ENCODE data around the genes AGAP9 and TMEM273.

DNA sequence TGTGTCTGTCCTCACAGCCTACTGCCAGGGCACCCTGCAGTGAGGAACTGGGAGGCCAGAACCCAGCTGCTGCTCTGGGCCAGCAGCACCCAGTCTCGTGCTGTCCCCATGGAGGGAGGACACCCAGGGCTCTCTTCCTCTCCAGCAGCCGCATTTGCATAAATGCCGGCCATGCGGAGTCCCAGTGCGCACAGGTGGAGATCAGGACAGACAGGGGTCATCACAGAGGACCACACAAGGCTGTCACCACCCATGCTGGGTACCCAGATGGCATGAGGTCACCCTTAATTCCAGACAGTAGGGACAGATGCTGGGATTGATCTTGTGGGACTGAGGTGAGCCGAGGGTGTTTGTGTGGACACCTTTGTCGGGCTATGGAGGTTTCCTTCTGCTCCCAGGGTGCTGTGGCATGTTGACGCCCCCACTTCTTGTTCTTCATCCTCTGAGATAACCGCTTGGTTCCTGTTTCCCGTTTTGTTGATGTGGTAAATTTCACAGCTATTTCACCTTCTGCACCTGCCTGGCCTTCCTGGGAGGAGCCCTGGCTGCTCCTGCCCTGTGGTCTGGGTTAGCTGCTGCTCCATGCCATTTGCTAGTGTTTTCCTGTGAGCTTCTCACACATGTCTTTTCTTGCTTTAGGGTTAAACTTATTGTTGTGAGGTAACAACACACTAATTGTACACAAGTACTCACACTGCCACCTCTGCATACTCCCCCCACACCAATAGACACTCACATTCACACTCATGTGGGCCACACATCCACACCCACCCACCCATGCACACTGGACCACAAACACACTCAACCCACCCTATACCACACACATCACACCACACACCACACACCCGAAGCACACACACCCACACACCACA, 46.3 kb upstream of the MSMB start:
- RRBS = no CpG with 5 or more reads among the region's 11 CpGs

GRCh38 chr10:46299969-46300547, 13.3 kb downstream of the ANTXRL start:
- RRBS = no CpG with 5 or more reads among the region's 10 CpGs

DNA sequence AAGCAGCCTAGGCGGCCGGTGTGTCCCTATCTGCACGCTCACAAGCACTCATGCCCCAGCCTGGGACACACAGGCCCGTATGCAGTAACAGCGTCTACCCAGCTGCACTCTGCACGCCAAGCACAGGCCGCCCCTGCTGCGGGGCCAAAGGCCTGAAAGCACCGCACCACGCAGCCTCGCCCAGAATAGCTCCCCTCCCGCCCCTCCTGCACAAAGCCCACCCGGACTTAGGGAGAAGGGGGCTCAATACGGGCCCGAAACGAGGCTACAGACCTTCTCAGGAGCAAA, 733 bp downstream of the GPRIN2 start:
- RRBS = 7% methylated on average over 3 of the region's 16 CpGs

GRCh38 chr10:46556908-46557350, 471 bp upstream of the GPRIN2 start:
- RRBS = 8% methylated on average over 5 of the region's 26 CpGs

- RRBS = no CpG with 5 or more reads among the region's 2 CpGs
Observed at GRCh38 chr10:47004943-47005151, 93.6 kb downstream of the PTPN20 start.

DNA sequence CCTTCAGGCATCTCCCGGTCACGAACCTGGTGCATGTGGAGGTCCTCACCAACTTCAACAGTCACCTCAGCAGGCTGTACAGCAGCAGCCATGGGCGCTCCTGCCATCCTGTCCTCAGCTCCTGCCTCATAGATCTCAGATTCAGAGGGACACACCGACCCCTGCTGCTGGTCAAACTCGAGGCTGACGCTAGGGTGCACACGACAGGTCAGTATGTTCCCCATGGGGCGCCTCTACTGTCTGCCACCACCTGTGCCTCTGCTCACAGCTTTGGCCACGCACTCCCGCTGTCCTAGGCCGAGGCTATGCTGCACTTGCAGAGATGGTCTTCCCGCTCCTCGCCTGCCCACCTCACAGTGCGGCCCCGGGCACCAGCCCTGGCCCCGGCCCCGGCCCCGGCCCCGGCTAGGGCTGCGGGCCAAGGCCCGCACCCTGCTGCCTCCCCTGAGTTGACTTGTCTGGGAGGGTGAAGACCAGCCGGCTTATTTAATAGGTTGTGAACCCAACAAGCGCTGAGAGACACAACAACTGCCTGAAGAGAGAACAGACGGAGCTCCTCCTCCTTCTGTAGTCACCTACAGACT, at the start of gene AGAP9:
Gene AGAP9, minus strand, starts transcription at position 336 of the 584 bp plus-strand sequence.
- RRBS = no CpG with 5 or more reads among the region's 24 CpGs

- RRBS = no CpG with 5 or more reads among the region's 13 CpGs
Observed at GRCh38 chr10:47583242-47583577, 59.8 kb upstream of the AGAP9 start.

- RRBS = no CpG with 5 or more reads among the region's 5 CpGs
Observed at GRCh38 chr10:47706560-47706985, 56.8 kb downstream of the SYT15B start.

DNA sequence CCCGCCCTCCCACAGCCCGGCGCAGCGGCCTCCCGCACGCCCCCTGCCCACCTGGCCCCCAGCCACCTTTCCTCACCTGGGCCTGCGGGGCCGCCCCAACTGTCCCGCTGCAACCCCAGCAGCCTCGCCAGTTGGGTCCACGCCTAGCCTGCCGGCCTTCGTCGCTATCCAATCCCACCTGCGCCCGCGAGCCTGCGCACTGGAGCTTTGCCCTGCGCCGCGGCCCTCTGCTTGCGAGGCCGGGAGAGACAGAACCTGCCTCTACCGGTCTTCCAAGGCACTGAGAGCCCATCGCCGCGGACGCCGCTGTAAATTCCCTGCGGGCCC, 134.2 kb downstream of the FRMPD2 start:
- RRBS = no CpG with 5 or more reads among the region's 30 CpGs

GRCh38 chr10:48623615-48623829, 18.6 kb upstream of the ARHGAP22 start:
- RRBS = no CpG with 5 or more reads among the region's 1 CpG

DNA sequence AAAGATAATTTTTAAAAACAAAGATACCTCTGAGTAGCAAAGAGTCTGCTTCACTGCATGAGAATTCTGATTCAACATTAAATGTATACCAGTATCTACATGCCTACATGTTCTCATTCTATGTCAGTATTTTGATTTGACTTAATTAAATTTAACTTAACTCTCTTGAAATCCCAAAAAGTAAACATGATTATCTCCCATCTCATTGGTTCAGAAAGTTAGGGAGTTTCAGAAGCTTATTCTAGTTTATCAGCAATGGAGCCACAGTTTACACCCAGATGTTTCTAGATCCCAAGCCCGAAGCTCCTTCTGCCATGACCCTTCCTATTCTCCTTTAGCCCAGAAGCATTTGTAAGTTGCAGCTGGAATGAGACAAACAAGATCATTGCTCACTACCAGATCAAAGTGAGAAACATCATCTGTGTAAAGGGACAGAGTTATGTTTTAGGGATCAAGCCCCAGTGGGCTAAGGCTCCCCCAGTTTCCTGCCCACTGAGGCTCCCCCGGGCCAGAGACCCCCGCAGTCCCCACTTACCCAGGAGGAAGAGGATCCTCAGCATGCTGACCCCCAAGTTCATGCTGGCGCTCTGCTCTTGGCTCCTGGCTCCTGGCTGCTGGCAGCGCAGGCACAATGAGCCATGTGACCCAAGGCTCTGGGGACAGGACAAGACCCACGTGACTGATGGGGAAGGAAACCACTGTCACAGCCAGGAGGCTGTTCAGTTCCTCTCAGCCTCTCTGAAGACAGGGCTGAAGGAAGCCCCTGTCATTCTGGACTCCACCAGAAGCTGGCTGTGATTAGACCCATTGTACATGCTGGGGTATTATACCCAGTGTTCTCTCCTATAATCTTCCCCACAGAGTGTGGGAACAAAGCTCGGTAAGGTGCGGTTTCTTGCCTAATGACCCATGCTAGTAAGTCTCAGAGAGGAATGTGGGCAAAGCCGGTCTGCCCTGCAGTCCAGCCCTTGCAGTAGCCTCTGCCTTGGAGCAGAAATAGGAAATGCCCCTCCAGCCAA, at the start of gene TMEM273:
Gene TMEM273, minus strand, starts transcription at position 633 of the 1,019 bp plus-strand sequence.
- RRBS = no CpG with 5 or more reads among the region's 9 CpGs

DNA sequence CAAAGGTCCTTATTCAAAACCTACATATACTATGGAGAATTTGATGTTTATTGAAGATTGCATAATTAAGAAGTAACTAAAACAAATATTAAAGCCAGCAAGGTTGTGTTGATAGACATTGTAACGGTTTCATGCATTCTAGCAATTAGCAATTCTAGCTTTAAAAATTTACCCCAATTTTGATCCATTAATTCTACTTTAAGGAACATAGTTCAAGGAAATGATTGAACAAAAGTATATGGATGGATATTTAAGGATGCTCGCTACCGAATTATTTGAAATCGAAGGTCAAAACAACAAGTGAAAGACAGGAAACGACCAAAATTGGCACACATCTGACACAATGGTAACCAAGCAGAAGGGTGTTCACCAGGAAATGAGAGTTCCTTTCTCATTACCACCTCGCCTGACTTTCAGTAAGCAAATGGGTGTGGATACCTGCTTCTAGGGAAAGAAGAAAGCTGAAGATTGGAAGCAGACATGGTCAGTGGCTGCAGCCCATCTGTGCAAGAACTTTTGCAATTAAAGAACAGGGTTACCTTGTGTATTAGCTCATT, 5.9 kb upstream of the TMEM273 start:
- RRBS = no CpG with 5 or more reads among the region's 6 CpGs

GRCh38 chr10:49297716-49298443, 1.1 kb upstream of the C10orf71 start:
- RRBS = no CpG with 5 or more reads among the region's 8 CpGs

DNA sequence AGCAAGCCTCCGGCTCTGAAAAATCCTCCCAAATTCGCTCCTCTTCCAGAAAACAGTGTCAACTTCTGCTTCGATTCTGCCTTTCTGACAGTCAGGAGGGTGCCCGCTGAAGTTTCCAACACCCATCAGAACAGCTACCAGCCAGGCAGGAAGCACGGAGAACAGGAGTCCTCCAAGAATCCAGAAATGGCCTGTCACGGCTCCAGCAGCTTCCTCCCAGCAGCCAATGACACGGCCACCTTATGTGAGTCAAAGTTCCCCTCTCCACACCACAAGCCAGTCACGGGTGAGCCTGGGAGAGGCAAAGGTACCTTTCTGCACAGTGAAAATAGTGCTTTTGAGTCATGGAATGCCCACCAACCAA, 24.1 kb downstream of the C10orf71 start:
- RRBS = 79% methylated on average over 1 of the region's 8 CpGs

DNA sequence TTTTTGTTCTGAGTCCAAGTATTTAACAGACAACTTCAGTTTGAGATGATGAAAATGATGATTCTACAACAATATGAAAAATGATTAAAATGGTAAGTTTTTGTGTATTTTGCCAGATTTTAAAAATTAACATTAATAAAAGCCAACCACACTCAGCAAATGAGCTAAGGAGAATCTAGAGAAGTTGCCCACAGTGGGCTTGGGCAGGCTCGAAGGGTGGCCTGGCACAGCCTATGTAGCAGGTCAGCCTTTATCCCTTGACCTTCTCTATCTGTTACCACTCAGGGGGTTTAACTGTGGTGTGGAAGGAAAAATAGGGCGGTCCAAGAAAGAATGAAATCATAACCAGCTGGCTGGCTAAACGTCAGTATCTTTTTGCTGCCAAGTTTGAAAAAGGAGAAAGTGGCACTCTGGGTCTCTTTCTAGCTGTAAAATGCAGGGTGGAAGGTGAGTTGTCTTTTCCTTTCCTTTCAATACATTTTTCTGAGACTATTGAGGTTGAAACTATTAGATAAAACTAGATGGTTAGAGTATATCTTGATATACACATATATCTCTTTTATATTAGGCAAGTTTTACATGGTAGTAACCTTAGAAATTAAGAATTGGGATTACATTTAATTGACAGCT, 130.3 kb upstream of the ASAH2 start:
- RRBS = no CpG with 5 or more reads among the region's 3 CpGs

GRCh38 chr10:50396136-50396693, 144.9 kb upstream of the ASAH2 start:
- RRBS = no CpG with 5 or more reads among the region's 3 CpGs

- RRBS = no CpG with 5 or more reads among the region's 11 CpGs
Observed at GRCh38 chr10:50416830-50417679, 165.7 kb upstream of the ASAH2 start.

- RRBS = no CpG with 5 or more reads among the region's 8 CpGs
Observed at GRCh38 chr10:50565524-50566441, 58.0 kb downstream of the SGMS1 start.

- RRBS = no CpG with 5 or more reads among the region's 25 CpGs
Observed at GRCh38 chr10:50621651-50622673, 1.8 kb downstream of the SGMS1 start.

Data from AG10803 (cell line).